ENCODE measurements around a stretch of chr1.

DNA sequence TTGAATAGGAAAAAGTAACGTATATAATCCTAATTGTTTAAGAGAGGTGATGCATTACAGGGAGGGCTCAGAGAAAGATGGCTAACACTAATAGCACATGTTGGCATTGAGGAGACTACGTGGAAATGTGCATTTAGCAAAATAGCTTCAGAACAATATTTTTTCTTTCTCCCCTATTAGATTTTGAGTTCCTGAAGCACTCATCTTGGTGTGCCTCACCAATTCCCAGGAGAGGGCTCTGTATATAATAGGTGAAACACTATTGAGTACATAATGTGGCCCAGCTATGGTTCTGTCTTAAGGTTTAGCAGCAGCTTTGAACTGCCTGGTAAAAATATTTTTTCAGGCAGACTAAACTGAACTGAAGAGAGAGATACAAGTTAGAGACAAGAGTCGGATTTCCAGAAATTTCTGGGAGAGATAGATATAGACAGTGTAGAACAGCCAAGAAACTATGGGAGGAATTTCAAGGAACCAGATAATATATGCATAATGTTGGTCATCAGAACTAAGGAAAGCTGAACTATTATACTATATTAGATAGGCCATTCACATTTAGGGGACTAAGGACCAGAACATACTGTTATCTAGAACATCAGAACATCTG, 160.1 kb upstream of the CACYBP start:
- RRBS, 2 experiments = no CpG with 5 or more reads among the region's 3 CpGs

DNA sequence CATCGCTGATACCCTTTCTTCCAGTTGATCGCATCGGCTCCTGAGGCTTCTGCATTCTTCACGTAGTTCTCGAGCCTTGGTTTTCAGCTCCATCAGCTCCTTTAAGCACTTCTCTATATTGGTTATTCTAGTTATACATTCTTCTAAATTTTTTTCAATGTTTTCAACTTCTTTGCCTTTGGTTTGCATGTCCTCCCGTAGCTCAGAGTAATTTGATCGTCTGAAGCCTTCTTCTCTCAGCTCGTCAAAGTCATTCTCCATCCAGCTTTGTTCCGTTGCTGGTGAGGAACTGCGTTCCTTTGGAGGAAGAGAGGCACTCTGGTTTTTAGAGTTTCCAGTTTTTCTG, 200.0 kb downstream of the COP1 start:
- RRBS, 2 experiments = no CpG with 5 or more reads among the region's 10 CpGs

GRCh38 chr1:176071191-176072089, 135.6 kb downstream of the COP1 start:
- RRBS, 2 experiments = no CpG with 5 or more reads among the region's 8 CpGs

DNA sequence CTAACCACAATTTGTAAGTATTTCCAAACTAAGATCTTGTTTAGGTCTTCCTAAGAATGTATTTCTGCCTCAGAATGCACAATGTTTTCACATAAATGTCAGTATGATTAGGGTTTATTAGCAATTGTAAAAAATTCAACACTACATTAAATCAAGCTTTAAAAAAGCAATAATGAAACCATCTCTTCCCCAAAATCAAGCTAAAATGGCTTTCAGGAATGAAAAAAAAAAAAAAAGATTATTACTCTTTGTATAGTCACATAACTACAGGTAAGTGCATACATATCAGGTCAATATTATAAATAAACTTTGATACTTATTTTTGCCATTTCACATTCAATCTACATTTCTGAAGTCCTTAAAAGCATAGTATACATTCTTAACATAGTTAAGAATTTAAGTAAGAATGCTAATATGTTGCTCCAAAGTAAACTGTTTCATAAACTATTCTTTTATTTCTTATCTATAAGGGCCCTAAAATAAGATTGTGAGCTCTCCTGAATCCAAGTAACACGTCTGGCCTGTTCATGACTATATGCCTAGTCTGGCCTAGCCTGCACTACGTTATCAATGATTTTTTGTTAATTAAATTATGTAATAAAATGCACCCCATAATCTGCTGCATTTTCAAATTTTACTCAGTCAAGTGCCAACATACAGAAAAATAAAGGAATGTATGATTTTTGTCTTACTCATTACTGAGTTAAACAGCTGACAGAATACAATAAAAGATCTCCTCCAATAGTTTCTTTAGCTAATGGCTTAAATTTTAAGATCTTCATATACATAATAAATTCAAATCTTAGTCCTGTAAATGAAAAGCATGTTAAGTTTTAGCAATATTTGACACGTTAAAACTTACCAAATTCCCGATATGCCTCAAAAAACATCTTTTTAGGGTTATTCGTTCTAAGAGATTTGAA, 132.3 kb downstream of the COP1 start:
- RRBS, 2 experiments = no CpG with 5 or more reads among the region's 5 CpGs

- RRBS, 2 experiments = no CpG with 5 or more reads among the region's 5 CpGs
These were observed 105.8 kb downstream of the COP1 start for GRCh38 chr1:176101229-176101838.

DNA sequence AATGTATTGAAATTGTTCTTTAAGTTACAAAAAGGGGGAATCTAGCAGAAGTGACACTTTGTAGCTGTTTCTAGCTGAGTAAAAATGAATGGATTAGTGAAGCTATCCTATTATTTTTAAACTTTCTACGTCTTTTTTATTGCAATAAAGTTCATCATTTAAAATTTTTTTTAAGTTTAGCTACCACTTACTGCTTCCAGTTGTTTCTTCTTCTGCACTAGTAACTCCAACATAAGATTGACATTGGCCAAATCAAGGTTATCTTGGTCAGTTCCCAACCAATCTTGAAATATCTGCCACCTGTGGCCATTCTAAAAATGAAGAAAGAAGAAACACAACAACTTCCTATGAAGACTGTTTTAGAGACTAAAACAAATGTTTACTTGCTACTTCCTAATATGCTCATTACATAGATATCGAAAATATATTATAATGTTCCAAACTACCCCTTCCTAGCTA, 44.4 kb downstream of the COP1 start:
- RRBS, 2 experiments = no CpG with 5 or more reads among the region's 2 CpGs

DNA sequence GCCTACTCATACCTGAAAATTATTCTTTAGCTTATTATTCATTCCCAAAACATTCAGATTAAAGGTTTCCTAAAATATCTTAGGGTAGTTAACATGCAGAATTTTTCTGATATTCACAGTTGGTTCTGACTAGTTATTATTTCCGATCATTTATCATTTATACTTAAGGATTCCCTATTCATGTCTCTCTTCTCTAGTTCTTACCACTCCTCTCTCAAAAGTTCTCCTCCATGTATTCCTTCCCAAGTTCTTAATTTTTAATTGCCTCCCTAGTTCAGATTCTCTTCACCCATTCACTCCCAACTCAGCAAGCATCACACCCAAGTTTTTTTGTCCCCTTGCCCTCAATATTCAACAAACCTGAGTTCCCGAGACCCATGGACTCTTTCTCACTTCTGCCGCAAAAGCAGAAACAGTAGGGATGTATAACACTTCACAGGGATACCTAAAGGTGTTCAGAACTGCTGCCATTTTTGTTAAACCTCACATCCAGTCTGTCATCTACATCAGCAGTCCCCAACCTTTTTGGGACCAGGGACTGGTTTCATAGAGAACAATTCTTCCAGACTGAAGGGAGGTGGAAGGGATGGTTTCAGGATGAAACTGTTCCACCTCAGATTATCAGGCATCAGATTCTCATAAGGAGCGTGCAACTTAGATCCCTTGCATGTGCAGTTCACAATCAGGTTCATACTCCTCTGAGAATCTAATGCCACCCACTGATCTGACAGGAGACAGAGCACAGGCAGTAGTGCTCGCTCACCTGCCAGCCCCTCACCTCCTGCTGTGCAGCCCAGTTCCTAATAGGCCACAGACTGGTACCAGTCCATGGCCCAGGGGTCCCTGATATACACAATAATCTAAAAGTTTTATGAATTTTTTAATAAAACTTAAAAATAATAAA, 32.0 kb downstream of the COP1 start:
- RRBS, 2 experiments = no CpG with 5 or more reads among the region's 5 CpGs

DNA sequence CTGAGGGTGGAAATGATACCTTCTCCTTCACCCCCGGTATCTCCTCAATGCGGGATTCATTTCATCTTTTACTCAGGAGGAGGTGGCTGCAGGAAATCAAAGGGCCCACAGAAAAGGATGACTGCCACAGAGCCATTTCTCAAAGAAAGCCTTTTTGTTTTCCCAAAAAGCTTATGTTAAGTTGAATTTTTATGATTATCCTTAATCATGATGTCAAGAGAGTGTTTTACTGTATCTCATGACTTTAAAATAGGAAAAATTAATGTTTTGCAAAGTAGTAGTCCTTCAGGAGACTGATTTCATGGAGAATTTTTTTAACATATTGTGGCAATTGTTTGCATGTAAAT, 332.3 kb downstream of the PAPPA2 start:
- RRBS, 2 experiments = no CpG with 5 or more reads among the region's 2 CpGs

DNA sequence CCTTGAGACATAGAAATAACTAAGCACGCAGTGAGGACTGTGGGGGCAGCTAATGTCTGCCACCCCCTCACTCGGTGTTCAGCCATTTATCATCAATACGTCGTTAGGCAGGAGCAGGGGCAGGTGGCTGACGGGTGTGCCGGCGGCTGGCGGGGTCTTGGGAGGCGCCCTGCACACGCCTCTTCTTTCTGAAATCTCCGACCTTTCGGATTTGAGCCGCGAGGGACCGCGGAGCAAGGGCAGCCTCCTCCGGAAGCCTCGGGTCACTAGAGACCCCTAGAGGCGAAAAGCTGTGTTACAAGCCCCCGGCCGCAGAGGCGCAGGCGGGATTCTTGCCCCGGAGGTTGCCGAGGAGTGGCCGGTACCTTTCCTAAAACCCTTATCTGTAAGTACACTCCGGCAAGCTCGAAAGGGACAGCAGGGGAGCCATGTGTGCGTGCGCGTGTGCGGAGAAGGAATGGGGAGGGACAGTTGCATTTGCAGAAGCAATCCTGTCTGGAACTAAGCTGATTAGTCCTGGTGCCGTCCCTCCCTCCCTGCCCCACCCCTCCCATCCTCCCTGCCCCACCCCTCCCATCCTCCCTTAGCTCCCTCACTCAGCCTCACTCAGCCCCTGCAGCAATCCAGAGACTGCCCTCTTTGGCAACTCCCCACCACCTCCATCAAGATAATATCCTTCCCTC, 11.0 kb downstream of the BRINP2 start:
- RRBS, 2 experiments = under 1% methylated on average over 12 to 13 of the region's 33 CpGs

DNA sequence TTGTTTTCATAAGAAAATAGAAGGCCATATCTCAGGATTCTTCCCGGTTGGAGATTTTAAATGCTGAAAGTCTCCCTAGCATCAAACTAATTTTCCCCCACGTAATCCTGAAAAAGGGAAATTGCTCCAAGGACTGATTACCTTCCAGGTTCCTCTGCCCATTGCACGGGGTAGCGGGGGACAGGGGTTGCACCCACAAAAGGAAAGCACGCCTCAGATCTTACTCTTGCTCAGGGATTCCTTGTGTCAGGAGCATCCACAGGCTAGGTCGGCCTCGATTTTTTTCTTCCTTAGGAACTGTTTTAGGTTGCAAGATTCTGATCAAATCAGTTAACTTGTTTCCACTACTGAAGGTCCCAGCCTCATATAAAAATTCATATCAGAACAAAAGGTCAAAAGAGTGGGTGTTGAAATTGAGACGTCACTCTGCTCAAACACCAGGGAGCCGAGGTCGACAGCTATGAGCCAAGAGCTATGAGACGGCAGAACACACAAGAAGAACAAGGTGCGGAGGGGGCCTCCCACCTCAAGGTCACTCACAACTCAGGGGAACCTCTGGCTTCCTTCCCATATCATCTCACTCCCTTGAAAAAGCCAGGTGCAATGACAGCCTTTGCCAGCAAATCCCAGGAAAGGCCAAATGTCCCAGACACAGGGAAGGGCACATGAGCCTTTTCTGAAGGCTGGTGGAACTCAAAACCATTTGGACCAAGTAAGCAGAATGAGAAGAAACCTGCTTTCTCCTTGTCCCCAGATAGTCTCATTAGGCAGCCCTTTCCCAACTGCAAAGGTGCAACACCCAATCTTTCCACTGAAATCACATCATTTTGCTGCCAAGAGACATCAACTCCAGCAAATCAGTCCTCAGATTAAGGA, 799 bp downstream of the SEC16B start:
- RRBS, 2 experiments = no CpG with 5 or more reads among the region's 12 CpGs

GRCh38 chr1:178178811-178179795, 85.2 kb downstream of the RASAL2 start:
- RRBS, 2 experiments = no CpG with 5 or more reads among the region's 4 CpGs

DNA sequence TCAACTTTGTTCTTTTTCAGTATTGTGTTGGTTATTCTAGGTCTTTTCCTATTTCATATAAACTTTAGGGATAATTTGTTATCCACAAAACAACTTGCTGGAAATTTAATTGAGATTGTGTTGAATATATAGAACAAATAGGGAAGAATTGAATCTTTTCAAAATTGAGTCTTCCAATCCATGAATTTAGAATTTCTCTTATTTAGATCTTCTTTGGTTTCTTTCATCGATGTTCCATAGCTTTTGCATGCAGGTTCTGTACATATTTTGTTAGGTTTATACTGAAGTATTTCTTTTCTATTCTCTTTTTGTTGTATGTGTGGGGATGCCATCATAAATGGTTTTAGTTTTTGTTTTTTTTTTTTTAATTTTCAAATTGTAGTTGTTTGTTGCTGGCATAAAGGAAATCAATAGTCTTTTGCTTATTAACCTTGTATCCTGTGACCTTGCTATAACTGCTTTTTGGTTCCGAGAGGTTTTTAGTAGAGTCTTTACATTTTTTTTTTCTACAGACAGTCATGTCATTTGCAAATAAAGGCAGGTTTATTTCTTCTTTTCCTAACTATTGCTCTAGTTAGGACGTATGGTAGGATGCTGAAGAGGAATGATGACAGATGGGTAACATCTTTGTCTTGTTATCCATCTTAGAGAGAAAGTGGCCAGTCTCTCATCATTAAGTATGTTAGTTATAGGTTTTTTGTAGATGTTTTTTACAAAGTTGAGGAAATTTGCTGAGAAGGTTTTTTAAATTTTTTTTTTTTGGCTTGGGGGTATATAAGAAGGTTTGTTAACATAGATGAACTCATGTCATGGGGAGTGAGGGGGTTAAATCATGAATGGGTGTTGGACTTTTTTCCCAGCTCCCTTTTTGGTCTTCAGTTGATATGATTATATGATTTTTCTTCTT, 91.1 kb downstream of the RASAL2 start:
- RRBS, 2 experiments = no CpG with 5 or more reads among the region's 3 CpGs

DNA sequence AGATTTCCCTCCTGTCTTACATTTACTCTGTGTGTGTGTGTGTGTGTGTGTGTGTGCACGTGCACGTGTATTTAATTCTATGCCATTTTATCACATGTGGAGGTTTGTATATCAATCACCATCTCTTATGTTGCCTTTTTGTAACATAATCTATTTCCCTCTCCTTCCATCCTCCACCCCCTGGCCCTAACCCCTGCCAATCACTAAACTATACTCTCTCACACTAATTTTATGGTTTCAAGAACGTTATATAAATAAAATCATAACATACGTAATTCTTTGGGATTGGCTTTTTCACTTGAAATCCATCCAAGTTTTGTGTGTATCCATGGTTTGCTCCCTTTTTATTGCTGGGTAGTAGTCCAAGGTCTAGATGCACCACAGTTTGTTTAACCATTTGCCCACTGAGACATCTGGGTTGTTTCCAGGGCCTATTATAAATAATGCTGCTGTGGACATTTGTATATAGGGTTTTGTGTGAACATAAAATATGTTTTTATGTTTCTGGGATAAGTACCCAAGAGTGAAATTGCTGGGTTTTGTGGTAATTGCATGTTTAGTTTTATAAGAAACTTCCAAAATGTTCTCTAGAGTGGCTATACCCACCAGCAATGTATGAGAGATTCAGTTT, 61.4 kb downstream of the TEX35 start:
- RRBS, 2 experiments = no CpG with 5 or more reads among the region's 4 CpGs

DNA sequence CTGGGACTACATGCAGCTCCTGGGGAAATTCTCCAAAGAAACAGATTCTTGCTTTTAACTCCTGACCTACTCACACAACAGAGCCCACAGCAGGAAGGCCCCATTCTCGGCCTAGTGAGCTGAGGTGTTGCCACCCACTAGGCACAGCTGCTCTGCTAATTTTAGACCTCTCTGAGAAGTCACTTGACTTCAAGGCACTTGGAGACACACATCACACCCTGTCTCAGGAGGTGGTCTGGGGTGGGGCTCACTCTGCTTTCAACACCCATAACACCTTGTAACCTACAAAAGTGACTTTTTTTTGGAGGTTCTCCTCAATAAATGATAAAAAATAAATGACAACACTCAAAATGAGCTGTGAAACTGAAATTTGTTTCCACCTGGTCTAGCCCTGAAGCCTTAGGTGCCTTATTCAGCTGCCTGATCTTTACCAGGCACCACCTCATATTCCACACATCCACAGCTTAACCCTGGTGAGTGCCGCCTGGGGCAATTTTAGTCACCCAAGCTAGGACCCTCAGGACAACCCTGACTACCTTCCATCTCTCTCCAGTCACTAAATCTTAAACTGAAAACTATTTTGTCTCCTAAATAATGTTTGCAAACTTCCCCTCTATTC, 93.2 kb downstream of the TEX35 start:
- RRBS, 2 experiments = no CpG with 5 or more reads among the region's 2 CpGs

DNA sequence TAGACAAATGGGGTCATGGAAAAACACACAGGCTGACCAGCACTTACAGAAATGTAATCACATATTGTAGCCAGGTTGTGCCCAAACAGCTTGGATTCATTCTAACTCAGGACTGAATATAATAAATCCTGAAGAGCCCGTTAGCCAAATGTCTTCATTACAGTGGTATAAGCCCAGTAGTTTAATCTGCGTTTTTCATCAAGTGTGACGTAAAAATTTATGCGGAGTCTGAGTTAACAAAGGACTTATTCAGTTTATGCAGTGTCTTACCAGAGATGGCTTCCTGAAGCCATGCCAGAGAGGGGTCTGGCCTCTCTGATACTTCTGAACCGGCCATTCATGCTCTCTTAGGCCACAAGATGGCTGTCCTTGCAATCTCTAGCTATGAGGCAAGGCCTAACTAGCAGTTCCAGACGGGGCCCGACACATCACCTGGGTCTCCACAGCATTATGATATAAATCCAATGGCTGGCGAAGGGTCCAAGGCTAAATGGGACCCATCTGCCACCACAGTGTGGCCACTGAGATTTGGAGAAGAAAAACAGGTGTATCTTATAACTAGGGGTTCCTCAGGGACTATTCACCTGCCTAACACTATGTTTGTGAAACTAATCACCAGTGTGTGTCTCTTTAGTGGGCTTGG, 101.4 kb downstream of the TEX35 start:
- RRBS, 2 experiments = no CpG with 5 or more reads among the region's 8 CpGs

DNA sequence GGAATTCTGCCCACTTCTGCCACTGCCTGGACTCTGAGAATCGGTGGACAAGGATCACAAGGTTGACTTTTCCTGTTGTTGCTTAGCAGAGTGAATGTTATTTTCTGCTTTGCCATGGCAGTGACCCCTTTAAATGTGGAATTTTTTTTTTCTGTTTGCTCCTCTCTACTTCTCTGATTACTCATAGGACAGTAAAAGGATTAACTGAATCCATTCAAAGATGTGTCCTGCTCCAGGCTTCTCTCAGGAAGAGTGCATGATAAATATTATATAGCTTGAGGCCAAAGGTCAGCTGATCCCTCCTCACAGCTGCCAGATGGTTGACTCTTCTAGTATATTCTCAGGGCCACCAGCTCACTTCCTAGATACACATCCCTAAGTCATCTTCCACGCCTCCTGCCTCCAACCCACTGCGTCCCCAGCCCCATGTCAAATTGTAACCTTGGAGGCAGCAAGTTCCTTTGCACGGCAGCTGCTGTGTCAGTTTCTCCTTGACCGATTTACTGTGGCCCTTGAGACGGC, 74.0 kb upstream of the RALGPS2 start:
- RRBS, 2 experiments = no CpG with 5 or more reads among the region's 6 CpGs

DNA sequence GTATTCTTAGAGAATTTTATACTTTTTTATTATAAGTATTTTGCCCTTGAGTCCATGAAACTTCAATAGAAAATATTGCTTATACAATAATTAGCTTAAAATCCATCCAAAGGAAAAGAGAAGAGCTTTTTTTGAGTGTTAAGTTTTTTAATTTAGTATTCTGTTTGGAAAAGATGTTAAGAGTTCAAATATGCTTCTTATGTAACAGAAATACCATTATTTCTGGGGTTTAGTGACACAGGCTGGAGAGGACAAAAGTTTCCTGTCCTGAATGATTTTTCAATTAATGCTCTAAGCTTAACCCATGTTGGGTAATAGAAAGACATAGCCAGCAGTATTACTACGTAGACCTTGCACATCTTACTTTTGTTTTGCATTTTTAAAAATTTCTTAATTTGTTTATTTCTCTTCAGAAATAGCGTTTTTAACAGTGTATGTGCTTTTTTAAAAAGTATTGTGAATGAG, 47.1 kb upstream of the ANGPTL1 start:
- RRBS, 2 experiments = no CpG with 5 or more reads among the region's 2 CpGs

GRCh38 chr1:178931710-178932934, 61.2 kb upstream of the ANGPTL1 start:
- RRBS, 2 experiments = no CpG with 5 or more reads among the region's 14 CpGs

GRCh38 chr1:178933295-178933827, 62.5 kb upstream of the ANGPTL1 start:
- RRBS, 2 experiments = no CpG with 5 or more reads among the region's 3 CpGs

Measured in LNCaP clone FGC (cell line).